Jurkat, Clone E6-1 (cell line): ENCODE measurements around a stretch of chr20.

GRCh38 chr20:32184675-32185476, 22.7 kb downstream of the PLAGL2 start:
- RRBS = no CpG with 5 or more reads among the region's 13 CpGs

- RRBS = no CpG with 5 or more reads among the region's 9 CpGs
These were observed 2.3 kb downstream of the POFUT1 start for GRCh38 chr20:32209833-32210453.

GRCh38 chr20:32224477-32224875, 16.8 kb downstream of the POFUT1 start:
- RRBS = no CpG with 5 or more reads among the region's 4 CpGs

GRCh38 chr20:32237120-32237931, 29.6 kb downstream of the POFUT1 start:
- RRBS = no CpG with 5 or more reads among the region's 9 CpGs

- RRBS = no CpG with 5 or more reads among the region's 6 CpGs
These were observed 70.0 kb downstream of the ASXL1 start for GRCh38 chr20:32428060-32428549.

DNA sequence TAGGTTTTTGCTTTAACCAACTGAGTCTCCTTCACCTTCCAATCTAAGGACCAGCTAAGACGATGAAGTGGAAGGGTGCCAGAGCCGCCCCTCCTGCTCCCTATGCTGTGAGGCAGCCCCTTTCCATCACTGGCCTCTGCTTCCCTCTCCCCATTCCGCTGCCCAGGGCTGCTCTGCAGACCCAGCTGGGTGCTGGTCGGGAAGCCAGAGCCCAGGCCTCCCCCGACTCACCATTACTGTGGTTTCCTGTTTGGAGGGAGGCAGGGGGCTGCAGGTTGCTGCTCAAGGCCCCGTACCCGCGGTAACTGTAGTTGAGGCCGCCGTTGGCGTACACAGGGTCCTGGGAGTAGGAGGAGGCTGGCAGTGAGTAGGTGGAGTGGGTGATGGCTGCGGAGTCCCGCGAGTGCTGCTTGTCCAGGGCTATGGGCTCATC, 93.9 kb downstream of the ASXL1 start:
- RRBS = no CpG with 5 or more reads among the region's 14 CpGs

- RRBS = 4% methylated on average over 28 of the region's 59 CpGs
These were observed 100.4 kb downstream of the NOL4L start for GRCh38 chr20:32484499-32485369.

GRCh38 chr20:32513248-32513693, 71.9 kb downstream of the NOL4L start:
- RRBS = no CpG with 5 or more reads among the region's 12 CpGs

DNA sequence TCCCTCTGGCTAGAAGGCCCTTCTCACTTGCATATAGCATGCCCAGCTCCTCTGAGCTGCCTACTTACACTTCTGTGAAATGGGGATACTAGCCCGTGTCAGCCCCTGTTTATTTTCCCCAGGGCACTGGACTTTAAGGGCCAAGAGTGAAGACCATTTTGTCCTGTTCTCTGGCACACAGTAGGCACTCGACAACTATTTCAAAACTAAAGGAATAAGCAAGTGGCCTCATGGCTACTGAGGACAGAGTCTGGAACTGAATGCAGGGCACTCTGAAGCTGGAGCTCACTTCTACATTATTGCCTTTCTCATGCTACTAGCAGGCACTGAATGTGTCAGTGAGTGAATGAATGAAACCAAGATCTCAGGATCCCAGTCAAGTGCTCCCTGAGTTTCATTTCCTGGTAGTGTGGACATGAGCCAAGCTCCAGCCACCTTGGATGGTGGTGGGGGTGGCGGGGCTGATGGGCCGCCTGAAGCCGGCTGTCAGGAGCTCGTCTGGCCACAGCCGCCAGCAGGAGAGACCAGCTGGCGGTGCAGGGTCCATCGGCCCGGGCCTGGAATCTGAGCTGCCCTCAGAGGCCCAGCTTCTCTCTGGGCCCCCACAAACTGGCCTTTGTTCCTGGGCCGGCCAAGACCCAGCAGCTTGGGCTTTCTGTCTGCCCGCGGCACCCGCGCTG, 43.9 kb downstream of the NOL4L start:
- RRBS = 87% methylated on average over 3 of the region's 15 CpGs

DNA sequence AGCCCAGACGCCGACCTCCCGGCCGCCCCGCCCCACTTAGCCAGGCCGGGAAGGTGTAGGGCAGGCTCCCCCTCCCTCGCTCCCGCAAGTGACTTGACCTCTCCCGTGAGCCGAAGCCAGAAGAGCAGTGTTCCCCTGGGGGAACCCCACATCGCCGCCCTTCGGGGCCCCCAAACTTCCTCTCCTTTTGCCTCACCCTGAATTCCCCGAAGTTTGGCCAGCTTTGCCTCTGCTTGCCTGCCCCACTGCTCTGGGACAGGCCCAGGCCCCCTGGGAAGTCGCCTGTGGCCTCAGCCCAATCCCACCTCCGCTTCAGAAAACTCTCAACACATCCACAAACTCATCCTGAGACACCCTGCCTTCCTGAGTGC, 527 bp upstream of the NOL4L start:
- RRBS = 45% methylated on average over 3 of the region's 16 CpGs

GRCh38 chr20:32621085-32621926, 36.2 kb upstream of the NOL4L start:
- RRBS = no CpG with 5 or more reads among the region's 6 CpGs

GRCh38 chr20:32762816-32763090, 568 bp downstream of the DNMT3B start:
- RRBS = 19% methylated on average over 10 of the region's 24 CpGs

DNA sequence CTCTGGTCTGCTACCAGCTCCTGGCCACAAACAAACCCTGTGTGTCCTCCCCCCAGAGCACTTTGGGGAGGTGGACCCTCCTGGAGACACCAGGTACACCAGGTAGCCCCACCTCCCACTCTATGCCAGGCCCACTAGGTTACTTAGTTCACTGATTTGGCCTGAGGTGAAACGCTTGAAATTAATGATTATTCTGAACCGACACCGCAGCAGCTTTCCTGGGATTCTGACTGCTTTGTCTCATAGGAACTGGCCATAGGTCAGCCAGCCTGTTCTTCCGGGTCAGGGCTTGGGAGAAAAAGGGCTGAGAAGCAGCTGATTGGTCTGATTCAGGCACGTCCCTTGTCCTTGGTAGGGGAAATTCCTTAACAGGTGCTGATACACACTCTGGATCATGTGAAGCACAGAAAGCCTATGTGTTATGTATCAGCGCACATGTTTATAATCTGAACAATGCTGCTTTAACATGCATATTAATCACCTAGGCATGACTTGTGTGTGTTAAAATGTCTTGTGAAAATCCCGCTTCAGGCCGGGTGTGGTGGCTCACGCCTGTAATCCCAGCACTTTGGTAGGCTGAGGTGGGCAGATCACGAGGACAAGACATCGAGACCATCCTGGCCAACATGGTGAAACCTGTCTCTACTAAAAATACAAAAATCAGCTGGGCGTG, 15.5 kb downstream of the DNMT3B start:
- RRBS = no CpG with 5 or more reads among the region's 12 CpGs

DNA sequence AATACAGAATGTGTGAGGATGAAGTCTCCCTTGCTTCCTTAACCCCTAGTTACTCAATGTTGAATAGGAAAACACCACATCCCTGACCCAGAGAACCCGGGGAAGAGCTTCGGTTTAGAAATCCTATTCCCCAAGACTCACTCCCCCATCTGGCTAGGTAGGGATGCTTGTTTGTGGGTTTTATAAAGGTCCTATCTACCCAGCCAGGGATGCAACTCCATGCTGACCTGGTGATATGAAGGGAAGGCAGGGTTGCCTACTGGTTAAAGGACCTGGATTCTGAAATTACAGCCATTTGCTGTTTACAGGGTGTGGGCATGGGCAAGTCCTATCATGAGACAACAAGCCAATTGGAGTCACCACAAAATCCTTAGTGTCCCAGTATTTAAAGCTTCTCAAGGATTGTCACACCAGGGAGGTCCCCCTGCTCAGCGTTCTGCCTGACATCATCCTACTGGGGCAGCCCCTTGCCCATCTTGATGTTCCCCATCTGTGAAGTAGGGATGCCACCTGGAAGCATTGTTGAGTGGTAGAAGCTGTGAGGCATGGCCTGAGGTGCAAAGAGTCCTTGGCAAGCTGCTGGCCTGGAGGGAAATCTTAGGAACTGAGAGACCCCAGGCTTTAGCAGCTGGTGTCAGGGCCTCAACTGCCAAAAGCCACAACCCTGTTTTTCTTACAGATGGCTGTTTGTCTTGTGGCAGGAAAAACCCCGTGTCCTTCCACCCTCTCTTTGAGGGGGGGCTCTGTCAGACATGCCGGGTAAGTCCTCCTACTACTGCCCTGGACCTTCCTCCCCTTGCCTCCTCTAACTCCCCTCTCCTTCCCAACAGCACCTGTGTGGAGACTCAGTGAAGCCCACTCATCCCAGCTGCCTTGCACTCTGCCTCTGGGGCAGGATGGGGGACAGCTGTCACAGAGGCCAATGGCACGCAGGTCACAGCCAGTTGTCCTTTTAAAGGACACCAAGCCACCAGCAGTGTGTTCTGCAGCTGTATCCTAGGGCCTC, 23.3 kb upstream of the MAPRE1 start:
- RRBS = no CpG with 5 or more reads among the region's 6 CpGs

DNA sequence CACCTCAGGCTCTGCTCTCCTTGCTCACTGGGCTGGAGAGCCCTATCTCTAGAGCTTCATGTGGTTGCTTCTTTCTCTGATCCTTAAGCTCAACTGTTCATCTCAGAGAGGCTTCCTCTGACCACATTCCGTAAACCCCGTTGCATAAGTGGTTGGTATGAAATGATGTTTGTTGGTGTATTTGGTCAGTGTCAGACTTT, 4.1 kb downstream of the MAPRE1 start:
- RRBS = no CpG with 5 or more reads among the region's 2 CpGs

GRCh38 chr20:32830401-32830813, 10.7 kb downstream of the MAPRE1 start:
- RRBS = no CpG with 5 or more reads among the region's 3 CpGs

- RRBS = no CpG with 5 or more reads among the region's 15 CpGs
These were observed 43.2 kb downstream of the SUN5 start for GRCh38 chr20:32960928-32961445.

DNA sequence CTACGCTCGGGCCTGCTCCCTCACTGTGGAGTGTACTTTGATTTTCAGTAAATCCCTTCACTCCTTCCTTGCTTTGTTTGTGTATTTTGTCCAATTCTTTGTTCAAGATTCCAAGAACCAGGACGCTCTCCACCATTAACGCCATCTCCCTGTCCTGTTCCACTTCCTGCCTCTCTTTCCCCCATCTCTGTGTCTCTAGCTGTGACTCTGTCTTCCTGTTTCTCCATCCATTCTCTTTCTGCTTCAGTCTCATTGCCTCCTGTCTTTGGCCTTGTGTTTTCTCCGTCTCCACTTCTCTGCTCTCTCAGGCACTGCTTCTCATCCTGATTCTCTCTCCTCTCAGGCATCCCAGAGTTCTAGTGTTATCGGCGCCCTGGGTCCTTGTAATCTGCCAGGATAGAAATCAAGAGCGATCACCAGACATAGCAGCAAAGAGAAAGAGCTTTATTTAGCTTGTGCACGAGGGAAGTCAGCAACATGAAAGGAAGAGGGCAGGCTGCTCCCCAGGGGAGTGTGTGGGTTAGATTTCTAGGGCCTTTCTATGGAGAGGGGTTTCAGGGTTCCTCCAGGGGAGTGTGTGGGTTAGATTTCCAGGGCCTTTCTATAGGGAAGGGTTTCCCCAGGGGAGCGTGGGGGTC, 32.6 kb downstream of the SUN5 start:
- RRBS = no CpG with 5 or more reads among the region's 10 CpGs

DNA sequence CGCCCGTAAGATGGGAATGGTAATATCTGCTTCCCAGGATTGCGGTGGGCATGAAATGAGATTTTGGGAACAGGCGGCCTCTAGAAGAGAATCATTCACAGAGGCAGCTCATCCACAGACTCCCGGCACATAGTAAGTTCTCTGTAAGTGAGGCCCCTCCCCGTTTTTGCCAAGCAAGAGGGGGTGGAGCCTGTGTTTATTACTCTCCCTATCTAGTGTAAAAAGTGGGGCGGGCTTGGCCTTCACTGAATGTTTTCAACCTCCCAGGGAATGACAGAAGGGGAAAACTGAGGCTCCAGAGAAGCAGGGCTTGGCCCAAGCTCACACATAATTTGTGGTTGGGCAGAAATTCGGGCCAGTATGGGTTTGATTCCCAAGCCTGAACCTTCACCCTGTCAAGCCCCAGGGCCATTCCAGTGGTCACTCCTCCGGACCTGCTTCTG, 20.0 kb downstream of the SUN5 start:
- RRBS = no CpG with 5 or more reads among the region's 9 CpGs